Bronchial lymph node (tissue), 1 donor: ENCODE measurements around the gene CYCS.

DNA sequence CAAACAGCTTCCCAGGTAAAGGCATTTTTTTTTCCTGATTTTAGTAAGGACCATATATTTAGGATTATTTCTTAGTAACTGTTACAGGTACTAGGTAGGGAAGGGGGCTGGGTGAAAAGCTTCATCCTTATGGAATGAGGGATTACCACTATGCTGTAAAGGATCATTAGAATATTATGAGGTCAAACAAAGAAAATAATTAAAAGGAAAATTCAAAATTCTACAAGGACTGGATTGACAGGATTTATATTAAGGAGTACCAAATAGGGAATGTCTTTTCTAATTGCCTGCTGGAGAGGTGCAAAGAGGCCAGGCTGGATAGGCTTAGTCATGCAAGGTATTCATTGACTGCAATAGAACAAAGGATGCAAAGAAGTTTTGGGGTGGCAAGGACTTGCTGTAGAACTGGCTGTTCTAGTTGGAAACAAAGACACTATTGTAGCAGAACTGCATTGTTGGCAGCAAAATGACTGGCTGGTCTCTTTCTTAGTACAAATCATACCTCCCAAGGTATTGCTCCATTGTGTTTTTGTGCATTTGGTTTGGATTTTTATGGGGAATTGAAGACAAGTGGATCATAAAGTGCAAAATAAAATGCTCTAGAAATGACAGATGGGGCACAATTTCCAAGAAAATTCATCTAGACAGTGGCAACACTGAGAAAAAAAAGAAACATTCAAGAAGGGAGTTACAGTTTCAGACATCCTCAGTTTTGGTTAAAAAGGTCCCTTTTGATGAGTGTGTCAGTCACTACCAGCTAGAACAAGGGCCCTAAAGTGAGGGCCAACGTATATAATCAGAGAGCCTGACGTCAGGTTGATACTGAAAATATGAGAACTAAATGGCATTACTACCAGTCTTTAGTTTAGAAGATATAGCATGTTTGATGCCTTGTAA, 10.2 kb downstream of the ITGB8 start:
- PRO-cap: no peak

DNA sequence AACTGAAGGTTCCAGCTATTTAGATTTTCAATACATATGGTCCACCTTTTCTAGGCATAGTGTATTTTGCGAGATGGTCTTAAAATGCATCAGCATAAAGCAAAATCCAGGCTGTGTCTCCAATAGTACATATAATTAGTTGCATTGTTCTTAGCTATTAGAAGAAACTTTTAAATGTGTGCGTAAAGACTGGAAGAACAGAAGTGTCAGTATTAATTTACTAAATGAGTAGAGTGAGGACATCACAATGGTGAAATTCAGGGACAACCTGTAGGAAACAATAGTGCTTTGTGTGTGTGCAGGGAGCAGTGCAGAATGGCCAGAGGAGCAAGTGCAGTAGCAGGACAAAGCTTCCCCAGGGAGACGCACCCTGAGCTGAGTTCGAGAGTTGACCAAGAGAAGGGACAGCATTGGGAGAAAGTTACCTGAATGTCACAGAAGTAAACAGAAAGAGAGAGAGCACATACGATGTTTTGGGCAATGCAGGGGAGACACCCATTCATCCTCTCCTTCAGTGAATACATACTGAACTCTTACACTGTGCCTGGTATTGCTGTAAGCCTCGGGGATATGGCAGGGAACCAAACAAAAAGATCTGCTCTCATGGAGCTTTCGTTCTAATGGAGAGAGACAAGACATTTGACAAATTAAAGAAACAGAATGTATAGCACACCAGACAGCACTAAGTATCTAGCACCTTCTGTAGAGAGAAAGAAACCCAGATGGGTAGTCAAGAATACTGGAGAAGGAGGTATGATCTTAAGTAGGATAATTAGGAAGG, 13.8 kb downstream of the ITGB8 start:
- PRO-cap: no peak

- PRO-cap: no peak
These were observed 8.5 kb downstream of the SP8 start for GRCh38 chr7:20778065-20778739.

DNA sequence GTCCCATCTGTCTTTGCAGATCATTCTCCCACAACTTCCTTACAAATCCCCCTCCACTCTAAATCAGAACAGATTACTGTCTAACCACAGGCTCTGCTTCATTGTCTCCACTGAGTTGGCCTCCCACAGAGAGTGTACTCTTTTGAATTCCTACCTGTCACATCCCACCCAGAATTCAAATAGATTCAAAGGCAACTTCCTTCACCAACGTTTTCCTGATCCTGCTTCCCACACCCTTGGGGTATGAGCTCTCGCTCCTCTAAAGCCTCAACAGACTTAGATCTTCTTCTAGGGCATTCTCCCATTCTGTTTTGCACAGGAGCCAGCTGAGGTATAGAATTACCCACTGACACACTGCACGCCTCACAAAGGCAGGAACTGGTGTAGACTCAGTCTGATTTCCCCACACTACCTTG, 197.8 kb upstream of the CDCA7L start:
- PRO-cap: no peak

- PRO-cap: no peak
These were observed 144.6 kb downstream of the RAPGEF5 start for GRCh38 chr7:22212232-22212800.

GRCh38 chr7:22333537-22334449, 23.2 kb downstream of the RAPGEF5 start:
- PRO-cap: no peak

DNA sequence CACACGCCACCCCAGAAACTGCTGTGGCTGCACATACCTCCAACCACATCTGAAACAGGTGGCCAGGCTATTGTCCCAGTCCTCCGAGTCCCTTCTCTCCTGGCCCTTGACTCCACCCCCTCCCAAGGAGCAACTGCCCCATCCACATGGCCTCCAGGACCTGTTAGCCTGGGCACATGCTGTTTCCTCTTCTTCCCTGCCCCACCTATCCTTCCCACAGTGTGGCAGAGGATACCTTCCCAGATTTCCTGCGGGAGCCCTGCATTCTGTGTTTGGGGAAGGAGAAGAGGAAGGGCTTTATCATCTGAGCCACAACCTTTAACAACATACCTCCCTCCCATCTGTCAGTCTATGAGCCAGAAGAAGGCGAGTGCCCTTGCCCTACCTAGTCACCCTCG, 11.9 kb downstream of the STEAP1B start:
- PRO-cap: no peak

DNA sequence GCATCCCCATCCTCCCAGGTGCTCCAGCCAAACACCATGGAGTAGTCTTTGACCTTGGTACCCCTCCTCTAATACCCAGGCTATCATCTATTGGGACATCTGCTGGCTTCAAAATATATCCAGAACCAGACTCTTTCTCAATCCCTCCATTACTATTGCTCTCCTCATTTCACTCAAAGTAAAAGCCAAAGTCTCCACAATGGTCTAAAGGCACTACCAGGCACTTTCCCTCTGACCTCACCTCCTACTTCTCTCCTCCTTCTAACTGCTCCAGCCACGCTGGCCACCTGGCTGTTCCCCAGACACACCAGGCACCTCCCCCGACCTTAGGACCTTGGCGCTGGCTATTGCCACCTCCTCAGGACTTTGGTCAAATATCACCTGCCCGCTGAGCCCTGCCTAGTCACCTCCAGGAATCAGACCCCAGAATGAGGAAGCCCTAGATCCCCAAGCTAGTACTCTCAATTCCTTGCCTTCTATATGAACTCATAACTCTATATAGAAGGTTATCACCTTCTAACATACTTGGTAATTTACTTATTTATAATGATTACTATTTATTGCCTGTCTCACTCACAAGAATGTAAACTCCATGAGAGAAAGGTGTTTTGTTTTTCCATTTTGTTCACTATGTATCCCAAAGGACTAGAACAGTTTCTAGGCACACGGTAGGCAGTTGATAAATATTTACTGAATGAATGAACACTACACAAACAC, 66.2 kb upstream of the STEAP1B start:
- PRO-cap: no peak

- PRO-cap: no peak
These were observed 101.0 kb upstream of the STEAP1B start for GRCh38 chr7:22600977-22601356.

- PRO-cap: no peak
These were observed 51.1 kb downstream of the HYCC1 start for GRCh38 chr7:22962695-22963279.

- PRO-cap: no peak
These were observed 9.7 kb downstream of the TRA2A start for GRCh38 chr7:23521968-23522549.

GRCh38 chr7:23524956-23526055, 6.5 kb downstream of the TRA2A start:
- PRO-cap: no peak

- PRO-cap: unidirectional peak, minus-strand start at chr7:24572899
These were observed 560 bp upstream of the PALS2 start for GRCh38 chr7:24572848-24572936.

GRCh38 chr7:24573573-24574432, 551 bp downstream of the PALS2 start:
- PRO-cap: unidirectional peak, plus-strand start at chr7:24573770; unidirectional peak, minus-strand start at chr7:24574290

GRCh38 chr7:24726908-24727472, 30.3 kb downstream of the GSDME start:
- PRO-cap: no peak

GRCh38 chr7:24740916-24741193, 16.4 kb downstream of the GSDME start:
- PRO-cap: no peak

DNA sequence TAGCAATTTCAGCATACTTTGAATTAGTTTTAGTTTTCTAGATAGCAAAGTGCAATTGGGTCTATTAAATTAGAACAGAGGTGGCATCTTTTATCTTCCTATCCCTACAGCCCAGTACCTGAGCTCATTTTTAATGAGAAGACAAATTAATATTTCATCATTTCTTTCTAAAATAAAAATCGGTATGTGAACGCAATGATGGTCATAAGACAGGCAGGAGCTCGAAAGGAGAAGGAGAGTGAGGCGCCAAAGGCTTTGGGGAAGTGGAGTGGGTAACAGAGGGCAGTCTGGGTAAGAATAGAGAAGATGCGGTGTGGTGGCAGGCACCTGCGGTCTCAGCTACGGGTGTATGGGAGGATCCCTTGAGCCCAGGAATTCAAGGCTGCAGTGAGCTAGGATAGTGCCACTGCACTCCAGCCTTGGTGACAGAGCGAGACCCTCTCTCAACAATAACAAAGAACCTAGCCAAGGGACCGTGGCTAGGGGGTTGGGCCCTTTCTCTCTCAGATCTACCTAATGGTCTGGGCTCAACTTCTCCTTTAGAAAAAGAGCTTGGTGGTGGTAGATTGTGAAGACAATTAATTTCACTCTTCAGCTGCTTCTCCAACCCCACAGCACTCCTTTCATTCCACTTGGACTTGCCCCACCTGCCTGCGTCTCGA, 1.2 kb downstream of the GSDME start:
- PRO-cap: no peak

DNA sequence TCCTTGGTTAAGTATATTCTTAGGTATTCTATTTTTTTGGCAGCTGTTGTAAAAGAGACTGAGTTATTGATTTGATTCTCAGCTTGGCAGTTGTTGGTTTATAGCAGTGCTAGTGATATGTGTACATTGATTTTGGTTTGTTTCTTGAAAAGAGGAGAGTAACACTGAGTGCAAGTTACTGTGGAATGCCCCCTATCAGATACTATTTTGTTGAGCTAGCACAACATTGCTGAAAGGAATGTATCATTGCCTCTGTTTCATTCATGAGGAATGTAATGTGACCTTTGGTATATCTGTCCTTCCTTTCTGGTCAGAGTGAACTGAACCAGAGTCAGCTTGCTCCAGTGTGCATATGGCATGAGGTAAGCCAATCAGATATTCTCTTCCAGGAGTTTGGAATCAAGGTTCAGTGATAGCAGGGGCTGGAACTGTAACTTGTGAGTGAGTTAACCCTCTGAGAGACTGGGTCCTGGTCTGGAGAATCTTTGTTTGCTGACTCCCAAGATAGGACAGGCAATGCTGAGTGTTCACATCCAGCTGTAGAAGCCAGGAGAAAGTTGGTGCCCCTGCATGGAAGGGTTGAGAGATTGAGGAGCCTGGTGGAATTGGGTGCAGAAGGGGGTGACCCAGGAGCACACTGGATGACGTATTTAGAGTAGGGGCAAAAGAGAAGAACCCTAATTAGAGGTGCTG, 45.2 kb upstream of the OSBPL3 start:
- PRO-cap: no peak

DNA sequence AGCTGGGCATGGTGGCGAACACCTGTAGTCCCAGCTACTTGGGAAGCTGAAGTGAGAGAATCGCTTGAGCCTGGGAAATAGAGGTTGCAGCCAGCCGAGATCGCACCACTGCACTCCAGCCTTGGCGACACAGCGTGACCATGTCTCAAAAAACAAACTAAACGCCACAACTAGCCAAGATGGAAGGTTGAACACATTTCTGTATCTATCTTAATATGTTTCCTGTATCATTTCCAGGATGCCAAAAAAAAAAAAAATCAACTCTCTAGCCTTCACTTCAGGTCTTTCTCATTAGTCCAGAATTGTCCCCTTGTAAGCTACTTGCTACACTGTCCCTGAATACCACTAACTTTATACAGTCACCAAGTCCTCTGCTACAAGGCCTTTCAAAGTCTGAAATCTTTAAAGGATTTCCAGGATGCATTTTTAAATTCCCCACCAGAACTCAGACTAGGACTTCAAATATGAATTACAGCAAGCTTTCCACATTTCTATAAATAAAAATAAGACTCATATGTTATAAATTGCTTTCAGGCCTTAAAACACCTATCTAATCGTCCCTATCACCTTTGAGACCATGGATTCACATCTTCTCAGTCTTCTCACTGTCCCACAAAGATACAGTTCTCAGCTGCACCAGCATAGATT, 3.2 kb downstream of the CYCS start:
- PRO-cap: no peak

- PRO-cap: bidirectional peak, plus-strand start at chr7:25125438, minus-strand start at chr7:25125260; bidirectional peak, plus-strand start at chr7:25125657, minus-strand start at chr7:25125493
These were observed at the start of gene CYCS for GRCh38 chr7:25124959-25125986. Gene CYCS, minus strand, starts transcription at chr7:25125260.